Left lung (tissue), 1 donor: Measurements from ENCODE around the genes GK2 and FGF5.

GRCh38 chr4:78914200-78915169, 24.8 kb downstream of the PAQR3 start:
- PRO-cap: no peak

- PRO-cap: no peak
Measured at GRCh38 chr4:78938290-78938755, 915 bp downstream of the PAQR3 start.

DNA sequence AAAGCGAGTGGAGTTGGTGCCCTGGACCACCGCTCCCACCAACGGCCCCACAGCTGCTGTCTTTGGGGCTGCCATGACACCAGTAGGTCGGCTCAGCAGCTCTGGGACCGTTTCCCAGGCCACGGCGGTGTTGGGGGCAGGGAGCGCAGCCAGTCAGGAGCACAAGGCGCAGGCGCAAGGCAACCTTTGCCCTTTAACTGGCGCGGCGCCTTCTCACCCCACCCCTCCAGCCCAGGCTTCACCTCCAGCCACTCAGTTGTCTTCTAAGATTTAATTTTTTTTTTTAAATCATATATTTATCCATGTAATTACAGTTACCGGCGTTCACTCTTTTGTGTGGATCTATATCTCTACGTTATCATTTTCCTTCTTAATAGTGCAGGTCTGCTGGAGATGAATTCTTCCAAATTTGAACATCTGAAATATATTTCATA, at the start of gene GK2:
GK2 (minus strand) TSS at position 103 of the 434 bp plus-strand sequence.
- PRO-cap: no peak

GRCh38 chr4:79682327-79682643, 274.3 kb upstream of the GK2 start:
- PRO-cap: no peak

DNA sequence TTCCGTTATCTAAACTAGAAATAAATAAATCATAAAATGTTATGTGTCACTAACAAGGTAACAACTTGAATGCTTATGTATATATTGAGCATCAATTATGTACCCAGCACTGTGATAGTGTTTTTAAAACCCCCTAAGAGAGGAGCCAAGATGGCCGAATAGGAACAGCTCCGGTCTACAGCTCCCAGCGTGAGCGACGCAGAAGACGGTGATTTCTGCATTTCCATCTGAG, 135.5 kb downstream of the ANTXR2 start:
- PRO-cap: no peak

- PRO-cap: no peak
Measured at GRCh38 chr4:80185119-80185684, 12.1 kb upstream of the PRDM8 start.

DNA sequence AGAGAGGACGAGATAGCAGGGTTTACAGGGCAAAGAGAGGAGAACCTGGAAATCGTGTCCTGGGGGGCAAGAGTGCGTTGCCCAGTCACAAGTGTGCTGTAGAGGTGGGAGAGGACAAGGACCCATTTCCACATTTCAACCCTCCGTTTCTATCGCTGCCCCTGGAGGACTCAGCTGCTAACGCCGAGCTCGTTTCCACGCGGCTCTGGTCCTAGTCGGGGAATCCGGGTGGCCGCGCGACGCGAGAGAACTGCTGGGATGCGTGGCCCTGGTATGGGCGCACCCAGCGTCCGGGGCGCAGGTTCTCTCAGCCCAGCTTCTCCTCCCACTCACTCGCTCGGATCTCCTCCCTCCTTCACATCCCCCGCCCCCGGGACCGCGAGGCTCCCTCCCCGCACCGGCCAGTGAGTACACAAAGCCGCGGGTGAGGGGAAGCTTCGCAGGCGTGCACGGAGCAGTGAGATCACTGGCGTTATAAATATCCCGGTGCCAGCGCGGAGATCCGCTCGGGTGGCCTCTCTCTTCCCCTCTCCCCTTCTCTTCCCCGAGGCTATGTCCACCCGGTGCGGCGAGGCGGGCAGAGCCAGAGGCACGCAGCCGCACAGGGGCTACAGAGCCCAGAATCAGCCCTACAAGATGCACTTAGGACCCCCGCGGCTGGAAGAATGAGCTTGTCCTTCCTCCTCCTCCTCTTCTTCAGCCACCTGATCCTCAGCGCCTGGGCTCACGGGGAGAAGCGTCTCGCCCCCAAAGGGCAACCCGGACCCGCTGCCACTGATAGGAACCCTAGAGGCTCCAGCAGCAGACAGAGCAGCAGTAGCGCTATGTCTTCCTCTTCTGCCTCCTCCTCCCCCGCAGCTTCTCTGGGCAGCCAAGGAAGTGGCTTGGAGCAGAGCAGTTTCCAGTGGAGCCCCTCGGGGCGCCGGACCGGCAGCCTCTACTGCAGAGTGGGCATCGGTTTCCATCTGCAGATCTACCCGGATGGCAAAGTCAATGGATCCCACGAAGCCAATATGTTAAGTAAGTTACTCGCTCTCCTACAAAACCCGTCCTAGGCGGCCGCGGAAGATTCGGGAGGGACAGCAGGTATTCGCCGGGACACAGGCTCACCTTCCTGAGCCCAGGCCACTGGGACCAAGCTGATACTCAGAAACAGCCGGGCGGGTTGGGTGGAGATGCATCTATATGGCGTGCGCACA, at the start of gene FGF5:
FGF5 (plus strand) TSS at position 505 of the 1,199 bp plus-strand sequence.
- PRO-cap: no peak

GRCh38 chr4:80439499-80440143, 104.1 kb downstream of the CFAP299 start:
- PRO-cap: no peak

DNA sequence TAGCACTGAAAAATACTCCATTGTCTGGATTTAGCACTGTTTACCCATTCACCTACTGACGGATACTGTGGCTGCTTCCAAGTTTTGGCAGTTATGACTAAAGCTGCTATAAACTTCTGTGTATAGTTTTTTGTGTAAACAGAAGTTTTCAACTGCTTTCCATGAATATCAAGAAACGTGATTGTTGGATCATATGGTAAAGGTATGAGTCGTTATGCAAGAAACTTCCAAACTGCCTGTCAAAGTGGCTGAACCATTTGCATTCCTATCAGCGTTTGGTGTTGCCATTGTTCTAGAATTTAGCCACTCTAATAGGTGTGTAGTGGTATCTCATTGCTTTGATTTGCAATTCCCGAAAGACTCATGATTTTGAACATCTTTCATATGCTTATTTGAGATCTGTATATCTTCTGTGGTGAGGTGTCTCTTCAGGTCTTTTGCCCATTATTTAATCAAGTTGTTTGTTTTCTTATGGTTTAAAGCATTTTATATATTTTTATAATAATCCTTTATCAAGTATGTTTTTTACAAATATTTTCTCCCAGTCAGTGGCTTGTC, 87.8 kb downstream of the BMP3 start:
- PRO-cap: no peak

DNA sequence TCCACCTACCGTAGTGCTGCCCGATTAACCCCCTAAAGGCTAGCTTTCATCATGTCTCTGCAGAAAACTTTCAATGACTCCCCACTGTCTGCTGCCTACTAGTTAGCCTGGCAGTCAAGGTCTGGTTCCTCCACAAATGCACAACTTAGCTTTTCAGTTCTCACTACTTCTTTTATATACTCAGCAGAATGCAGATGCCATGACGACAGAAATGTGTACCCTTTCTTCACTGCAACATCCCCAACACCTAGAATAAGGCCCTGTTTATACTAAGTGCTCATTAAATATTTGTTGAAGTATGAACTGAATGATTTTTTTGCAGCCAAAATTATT, 30.9 kb upstream of the RASGEF1B start:
- PRO-cap: no peak

DNA sequence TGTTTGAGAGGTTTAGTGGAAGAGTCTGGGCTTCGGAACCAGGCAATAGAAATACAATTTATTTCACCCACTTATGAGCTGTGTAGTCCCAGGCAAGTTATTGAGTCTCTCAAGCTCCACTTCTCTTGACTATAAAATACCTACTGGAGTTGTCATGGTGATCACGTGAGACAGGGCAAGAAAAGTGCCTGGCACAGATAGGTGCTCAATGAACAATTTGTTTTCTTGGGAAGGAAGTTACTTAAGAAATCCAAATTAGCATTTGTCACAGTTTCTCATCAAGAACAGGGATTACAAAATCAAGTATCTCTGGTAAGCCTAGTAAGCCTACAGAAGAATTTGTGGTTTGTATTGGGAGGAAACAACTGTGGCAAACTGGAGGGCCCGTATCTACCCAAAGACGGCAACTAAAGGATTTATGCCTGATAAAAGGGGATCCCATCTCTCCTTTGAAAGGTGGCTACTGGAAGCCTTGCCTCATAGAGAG, 37.5 kb upstream of the RASGEF1B start:
- PRO-cap: no peak

DNA sequence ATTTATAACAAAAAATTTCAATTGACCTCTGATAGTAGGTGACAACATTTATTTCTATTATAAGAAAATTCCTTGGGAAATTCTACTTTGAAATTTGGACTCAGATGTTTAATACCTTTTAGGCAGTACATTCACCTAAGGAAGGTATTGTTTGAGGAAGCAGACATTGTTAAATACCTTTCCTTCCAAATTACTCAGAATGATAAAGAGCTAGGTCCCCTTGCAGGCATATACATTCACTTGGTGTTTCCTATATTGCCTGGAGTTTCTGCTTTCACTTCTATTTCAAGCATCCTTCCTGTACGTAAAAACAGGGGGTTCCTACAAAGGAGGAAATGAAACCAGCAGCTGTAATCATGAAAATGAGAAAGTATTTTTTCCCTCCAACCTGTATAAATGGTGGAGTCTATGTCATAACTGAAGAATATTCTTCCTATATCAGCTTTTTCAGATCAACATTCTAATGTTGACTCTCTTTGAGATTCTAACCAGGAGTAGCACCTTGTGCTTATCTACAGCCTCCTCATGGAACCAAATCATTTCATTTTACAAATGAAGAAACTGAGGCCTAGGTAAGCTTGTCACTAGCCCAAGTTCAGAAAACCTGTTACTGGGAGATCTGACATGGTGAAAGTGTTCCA, 90.4 kb upstream of the RASGEF1B start:
- PRO-cap: no peak

DNA sequence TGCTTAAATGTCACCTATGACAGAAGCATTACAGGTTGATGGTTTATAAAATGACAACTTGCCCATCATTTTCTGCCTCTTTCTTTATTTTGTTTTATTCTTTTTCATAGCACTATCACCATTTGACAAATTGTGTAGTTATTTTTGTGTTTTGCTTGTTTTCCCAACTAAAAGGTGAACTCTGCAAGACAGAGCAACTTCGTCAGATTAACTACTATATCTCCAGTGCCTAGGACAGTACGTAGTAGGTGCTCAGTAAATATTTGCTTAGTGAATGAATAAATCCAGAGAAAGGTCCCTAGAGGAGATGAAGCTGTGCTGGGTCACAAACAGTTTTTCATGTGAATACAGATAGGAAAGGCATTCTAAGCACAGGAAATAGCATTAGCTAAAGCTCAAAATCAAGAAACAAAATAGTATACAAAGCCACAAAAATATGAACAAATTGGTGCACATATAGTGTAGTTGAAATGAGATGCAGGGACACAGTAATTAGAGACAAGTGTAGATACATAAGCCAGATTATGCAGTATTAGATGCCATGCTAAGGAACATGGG, 154.3 kb upstream of the RASGEF1B start:
- PRO-cap: no peak

DNA sequence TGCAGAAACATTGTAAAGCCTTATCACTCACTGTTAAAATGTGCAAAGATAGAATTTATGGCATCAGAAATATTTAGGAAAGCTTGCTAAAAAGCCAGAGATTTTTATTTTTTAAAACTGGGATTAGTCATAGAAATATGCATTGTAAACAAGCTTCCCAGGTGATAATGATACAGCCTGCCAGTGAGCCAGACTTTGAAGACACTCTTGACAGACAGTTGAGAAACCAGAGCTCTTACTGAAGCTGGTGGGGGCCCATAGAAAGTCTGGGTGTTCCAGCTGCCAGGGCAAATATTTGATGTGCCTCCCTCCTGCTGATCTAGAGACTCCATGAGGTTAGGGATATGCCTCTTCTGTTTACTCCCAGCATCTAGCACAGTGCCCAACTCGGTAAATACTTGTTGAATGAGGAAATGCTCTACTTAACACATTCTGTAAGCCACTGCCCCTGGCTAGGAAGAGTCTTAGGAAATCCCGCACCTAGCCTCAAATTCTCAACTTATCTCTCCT, 179.0 kb upstream of the RASGEF1B start:
- PRO-cap: no peak

GRCh38 chr4:81680853-81681346, 209.2 kb upstream of the RASGEF1B start:
- PRO-cap: no peak

DNA sequence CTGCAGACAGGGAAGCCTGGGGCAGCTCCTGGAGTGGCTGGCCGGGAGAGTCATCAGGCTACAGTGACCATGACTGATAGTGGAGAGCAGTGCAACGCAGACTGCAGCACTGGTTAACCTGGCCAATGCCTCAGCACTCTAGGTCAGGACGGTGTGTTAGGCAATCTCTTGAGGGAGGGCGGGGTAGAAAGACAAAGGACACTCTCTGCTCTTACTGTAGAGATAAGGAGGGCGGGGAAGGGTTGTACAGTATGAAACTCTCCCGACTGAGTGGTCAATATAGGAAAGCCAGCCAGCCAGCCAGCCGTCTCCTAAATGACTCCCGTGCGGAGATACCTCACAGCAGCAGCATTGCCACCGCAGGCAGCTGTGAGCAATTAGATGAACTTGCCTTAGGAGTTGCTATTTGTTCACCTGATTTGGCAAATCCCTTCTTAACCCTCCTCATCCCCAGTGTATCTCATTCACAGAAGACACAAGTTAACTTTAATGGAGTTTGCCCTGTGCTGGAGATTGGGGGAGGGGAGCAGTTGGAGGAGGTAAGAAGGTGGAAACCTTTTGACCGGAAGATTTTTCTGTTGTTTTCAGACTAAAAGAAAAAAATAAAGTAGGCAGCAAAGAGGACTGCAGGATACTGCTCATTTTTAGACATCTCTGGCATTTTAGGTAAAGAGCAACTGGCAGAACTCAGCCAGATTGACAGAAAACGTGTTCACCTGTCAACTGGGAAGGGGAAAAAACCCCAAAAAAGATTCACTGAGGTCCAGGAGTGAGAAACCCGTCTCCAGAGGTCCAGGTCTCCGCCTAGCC, 330.5 kb downstream of the HNRNPD start:
- PRO-cap: no peak

- PRO-cap: no peak
Measured at GRCh38 chr4:82071845-82072284, 301.9 kb downstream of the HNRNPD start.

DNA sequence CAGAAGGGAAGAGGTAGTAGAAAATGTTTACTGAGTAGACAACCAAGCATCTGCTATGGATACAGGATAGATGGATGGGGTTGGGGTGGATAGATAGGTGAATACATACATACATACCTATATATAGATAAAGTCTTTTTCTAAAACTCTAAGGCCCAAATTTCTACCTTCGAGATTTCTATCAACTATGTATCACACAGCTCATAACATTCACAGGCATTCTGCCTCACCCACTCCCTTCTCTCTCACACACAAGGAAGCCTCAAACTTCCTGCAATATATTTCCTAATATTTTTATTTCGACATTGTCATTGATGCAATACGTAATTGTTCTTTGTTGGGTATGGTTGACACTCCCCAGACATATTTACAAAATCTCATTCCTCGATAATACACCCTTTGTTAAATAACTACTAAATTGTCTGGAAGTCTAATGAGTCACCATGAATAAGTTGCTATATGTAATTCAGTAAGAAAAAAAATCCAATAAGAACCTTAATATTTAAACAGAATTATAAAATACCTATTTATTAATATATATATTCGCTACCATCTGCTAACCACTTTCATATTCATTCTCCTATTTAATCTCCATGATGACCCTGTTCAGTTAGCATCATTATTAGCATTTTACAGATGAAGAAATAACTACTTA, 143.5 kb downstream of the HNRNPD start:
- PRO-cap: no peak

- PRO-cap: bidirectional peak, plus-strand start at chr4:82285002, minus-strand start at chr4:82284895
Measured at GRCh38 chr4:82284512-82285518, 89.0 kb downstream of the HNRNPD start.

- PRO-cap: no peak
Measured at GRCh38 chr4:82353925-82354565, 19.7 kb downstream of the HNRNPD start.